Skin of body (tissue), 2 donors: ENCODE data around the gene BRWD1.

DNA sequence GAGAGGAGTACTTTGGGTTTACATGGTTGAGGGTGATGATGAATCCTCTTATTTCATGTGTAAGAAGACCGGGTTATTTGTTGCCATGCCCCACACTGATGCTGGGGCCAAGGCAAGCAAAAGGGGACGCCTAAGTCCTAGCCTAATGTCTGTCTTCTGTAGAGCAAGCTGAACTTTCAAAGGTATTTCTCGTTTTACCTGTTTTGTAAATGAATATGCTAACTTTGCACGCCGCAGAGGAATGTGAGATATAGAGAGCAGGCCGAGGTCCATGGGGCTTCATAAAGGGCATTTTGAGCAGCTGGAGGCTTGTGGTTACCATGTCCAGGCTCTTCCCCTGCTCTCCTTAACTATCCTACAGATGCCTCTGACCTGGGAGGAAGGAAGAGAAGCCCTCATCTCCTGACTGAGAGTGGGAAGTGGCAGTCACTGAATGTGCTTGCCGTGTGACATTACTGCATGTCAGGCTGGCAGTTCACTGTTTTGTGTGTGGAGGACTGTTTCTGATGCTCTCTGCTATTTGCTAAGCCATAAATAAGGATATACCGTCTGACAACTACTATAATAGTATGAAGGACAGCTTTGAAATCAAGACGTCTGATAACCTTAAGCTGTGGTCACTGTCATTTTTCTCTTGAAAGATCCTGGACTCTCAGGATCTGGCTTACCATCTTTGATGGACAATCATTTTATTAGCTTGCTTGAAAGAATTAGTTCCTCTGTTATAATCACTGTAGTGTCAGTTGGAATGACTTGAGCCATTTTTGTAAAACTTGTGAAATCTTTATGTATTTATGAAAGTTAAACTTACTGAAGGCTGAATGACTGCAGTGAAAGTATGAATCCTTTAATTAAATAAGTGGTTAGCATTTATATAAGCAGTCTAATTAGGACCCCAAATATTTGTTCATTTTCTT is 92.2 kb downstream of the DYRK1A start:
- RAMPAGE, long total RNA = no peak

GRCh38 chr21:37593027-37593348 is 226.4 kb downstream of the DYRK1A start:
- RAMPAGE, long total RNA = no peak

DNA sequence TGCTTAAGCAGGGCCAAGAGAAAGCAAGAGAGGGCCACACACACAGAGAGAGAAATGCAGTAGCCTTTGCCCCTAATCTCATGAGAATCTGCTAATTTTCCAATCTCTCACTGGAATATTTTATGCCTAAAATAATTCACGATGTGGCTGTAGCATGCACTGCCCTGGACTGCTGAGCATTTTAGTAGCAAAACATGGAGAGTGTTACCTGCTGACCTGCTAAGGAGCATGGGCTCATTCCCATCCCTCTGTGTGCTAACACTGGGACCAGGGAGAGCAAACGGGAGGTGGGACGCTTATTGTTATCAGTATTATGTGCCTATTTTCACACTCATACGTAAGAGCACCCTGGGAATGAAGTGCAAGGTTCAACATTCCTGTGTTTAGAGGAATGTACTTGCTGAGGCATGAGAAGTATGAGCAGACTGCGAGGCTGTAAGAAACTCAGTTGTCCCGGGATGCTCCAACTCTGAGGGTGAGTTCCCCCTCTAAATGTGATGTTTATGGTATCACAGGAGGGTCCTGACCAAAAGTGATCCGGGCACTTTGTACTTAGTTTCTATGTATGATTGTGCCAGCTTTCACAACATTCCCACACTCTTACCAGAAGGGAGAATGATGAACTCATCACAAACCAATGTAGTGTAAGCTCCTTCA is 165.0 kb downstream of the KCNJ6 start:
- RAMPAGE, long total RNA = no peak

GRCh38 chr21:37857489-37857842 is 58.8 kb downstream of the KCNJ6 start:
- RAMPAGE, long total RNA = no peak

DNA sequence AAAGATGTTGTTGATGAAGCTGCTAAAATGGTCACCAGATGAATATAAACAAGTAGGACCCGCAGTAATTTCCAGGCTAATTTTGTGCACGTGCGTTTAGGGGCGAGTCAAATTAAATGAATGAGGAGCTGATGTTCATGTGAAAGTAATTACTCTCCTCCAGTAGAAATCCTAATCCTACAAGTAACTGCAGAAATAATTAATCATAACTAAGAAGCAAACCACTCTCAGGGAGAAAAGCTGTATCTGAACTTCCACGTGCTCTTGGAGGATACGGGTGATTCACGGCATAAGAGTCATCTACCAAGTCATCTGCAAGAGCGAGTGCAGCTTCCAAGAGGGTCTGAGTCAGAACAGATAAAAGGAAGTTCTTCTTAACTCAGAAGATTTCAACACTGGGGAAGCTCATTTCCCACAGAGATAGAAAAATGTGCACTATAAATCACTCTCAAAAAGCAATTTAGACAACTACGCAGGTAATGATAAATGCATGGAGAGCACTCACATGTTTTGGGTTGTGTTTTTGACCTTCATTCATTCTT is 20.6 kb downstream of the KCNJ15 start:
- RAMPAGE, long total RNA = no peak

DNA sequence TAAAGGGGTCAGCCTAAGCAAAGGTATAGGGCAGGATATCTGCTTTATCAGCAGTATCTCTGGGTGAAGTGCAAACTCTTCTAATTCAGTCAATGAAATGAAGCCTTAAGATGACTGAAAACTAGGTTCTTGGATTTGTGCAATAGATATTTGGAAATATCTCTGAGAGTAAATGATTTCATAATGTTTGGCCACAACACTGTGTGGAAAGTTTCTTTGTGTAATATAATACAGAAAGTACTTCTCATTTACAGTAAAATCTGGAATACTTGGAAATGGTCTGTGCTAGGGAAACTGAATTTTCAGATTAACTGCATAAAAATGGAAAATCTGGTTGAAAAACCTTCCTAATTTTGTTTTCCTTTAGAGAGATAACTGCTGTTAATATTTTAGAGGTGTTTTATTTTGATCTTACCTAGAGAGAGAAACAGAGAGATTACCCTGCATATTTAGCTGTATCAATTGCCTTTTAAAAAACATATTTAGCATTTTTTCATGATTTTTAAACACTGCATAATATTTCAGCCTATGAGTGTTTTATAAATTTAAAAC is 26.3 kb downstream of the KCNJ15 start:
- RAMPAGE, long total RNA = no peak

DNA sequence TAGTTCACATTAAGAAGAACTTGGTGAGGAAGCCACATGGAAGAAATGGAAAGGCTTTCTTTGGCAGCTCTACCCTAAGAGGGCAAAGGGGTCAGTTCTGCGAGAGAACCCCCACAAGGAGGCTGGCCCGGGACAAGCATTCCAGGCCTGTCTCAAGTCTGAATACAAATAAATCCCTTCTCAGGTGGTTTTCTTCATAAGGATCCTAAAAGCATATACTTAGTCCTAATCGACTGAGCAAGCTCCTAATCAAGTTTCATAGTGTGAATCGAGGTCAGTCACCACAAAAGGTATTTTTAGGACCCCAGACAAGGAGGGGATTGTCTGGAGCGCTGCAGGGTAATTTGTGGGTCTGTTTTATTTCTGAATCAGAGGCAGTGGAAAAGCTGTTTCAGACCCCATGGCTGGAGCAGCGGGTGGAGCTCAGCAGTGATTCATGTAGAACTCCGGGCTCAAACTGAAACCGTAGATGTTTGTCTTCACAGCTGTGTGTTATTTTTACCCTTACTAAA is 63.2 kb downstream of the ERG start:
- RAMPAGE, long total RNA = no peak

DNA sequence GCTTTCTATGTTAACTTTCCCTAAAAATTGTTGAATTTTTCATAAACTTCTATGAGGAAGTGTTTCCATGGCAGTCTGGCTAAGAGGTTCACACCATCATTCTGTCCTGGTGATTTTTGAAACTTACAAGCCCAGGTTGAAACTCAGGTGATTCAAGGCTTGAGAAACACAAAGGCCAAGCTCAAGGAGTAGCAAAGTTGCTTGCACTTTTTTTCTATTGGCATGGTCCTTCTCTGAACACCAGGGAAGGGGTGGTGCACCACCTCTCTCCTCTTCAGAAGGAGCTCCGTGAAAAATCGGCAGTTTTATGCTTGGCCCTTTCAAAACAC is 43.1 kb downstream of the ERG start:
- RAMPAGE, long total RNA = no peak

GRCh38 chr21:38475994-38476842 is 22.1 kb downstream of the ERG start:
- RAMPAGE, long total RNA = no peak

DNA sequence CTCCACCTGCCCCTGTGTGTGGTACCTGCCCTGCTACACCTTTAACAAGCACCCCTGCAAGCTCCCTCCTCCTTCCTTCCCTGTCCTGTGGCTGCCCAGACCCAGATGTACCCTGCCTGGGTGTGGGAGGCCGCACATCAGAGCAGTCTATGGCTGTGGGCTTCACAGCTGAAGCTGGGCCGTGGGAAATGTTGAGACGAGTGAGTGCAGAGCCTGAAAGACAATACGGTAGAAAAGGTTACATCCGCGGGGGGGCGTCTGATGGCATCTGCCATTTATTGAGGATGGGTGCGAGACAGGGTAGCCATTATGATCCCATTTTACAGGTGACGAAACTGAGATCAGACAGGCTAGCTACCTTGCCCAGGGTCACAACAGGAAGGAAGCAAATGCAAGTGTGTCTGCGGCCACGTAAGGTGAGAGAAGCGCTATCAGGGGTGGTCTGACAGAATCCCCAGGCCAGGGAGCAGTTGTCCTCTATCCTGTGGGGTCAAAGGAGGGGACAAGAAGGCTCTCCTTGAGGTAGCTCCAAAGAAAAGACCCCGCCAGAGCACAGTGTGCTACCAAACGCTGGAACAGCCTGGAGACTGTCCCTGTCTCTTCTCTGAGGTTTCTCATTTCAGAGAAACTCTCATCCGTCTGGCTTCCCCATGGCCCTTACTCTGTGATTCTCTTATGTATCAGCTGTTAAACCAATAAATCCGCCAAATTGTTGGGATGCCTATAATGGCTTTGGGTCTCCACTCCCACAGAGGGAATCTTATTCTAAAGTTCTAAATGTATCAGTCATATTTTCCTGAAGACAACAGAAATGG is 4.3 kb downstream of the ERG start:
- RAMPAGE, long total RNA = no peak

DNA sequence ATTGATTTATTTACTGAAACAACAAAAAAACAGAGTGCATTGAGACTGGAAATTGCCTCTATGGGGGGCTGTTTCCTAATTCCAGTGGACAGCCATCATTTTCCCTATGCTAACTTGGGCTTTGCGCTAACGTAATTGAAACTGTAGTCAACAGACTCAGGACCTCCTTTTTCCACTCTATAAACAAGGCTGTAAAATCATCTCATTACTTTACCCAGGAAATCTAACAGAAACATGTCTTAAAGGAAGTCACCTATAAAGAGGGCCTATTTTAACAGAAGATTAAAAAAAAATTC is 2.1 kb downstream of the ERG start:
- RAMPAGE, long total RNA = no peak

DNA sequence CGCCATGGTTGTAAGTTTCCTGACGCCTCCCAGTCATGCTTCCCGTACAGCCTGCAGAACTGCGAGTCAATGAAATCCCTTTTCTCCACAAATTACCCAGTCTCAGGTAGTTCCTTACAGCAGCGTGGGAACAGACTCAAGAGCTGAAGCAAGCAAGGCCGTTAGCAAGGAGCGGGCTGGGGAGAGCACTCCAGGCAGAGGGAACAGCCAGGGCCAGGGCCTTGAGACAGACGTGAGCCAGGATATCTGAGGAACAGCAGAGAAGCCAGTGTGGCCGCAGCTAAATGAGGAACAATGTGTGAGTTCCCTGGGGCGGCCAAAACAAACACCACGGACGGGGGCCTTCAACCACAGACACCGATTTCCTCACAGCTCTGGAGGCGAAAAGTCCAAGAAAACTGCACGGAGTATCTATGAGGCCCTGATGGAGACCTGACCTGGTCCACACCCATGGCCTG is 54.1 kb upstream of the ETS2 start:
- RAMPAGE, long total RNA = no peak

- RAMPAGE, long total RNA = no peak
Measured at GRCh38 chr21:38802592-38803633, 2.8 kb upstream of the ETS2 start.

DNA sequence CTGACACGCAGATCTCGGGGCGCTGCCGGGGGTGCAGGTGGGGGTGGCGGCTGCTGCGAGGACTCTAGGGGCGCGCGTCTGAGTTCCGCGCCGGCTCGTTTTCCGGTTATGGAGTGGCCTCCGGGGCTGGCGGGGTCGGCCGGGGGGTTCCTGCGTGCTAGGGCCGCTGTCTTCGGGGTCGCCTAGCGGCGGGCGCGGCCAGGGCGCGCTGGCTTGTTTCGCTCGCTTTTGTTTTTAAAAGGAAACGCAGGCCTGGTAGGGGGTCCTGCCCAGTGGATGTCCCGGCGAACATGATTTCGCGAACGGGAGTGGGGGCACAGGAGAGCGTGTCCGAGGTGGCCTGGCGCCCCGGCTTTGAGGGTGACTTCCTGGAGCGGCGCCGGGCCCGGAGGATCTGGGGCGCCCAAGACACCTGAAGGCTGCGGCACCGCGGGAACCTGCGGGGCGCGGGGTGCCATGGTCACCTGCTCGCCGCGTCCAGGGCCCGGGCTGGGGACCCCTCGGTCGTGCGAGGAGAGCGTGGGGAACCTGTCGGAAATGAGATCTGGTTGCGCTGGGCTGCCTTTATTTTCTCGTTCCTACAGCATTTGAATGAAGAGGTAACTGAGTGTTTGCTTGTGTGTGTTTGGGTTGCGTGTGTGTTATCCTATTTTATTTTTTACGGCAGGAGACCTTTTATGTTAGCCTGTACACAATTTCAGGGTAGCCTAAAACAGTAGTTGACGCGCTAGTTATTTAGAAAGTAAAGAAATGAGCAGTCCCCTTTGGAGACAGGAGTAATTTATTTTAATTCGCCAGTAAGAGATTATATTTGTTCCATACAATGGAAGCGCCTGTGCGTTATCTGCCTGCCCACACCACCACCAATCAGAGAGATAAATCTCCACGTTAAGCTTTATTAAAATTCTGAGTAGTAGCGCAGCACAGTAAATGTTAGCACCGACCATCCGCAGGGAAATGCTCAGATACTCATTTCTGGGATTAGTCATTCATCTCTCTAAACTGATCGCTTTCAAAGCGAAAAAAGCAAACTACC is 799 bp downstream of the ETS2 start:
- RAMPAGE, long total RNA = no peak

DNA sequence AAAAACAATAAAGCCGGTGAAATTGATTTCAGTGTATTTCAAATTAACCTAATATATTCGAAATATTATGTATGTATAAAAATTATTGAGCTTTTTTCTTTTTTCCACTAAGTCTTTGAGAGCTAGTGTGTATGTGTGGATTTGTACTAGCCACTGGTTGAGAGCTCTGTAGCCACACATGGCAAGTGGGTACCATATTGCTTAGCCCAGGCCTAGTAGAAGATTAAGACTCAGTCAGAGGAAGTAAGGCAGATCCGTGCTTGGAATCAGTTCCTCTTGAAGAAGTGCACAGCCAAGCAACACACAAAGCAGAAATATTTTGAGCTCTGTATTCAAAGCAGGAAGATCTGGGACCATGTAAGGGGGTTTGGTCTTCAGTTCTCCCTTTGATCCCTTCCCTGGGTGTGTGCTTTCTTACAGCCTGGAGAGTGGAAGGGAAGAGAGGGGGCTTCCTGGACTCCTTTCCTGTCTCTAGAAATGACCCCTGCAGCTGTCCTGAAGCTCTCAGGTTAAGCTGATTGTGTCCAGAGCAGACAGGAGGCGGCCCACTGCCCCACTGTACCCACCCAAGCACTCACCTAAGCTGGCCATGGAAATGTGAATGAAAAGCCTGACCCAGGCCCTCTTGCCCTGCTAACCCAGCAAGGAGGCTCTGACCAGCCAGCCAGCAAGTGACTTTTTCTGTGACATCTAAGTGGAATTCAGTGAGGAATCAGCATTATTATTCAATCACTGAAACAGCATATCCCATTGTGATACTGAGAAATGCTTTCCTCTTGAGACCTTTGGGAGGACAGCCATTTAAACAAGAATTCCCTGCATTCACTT is 3.6 kb downstream of the ETS2 start:
- RAMPAGE, long total RNA = no peak

- RAMPAGE, long total RNA = no peak
Measured at GRCh38 chr21:38816801-38817743, 11.3 kb downstream of the ETS2 start.

- RAMPAGE, long total RNA = no peak
Measured at GRCh38 chr21:39014655-39015185, 168.5 kb downstream of the PSMG1 start.

DNA sequence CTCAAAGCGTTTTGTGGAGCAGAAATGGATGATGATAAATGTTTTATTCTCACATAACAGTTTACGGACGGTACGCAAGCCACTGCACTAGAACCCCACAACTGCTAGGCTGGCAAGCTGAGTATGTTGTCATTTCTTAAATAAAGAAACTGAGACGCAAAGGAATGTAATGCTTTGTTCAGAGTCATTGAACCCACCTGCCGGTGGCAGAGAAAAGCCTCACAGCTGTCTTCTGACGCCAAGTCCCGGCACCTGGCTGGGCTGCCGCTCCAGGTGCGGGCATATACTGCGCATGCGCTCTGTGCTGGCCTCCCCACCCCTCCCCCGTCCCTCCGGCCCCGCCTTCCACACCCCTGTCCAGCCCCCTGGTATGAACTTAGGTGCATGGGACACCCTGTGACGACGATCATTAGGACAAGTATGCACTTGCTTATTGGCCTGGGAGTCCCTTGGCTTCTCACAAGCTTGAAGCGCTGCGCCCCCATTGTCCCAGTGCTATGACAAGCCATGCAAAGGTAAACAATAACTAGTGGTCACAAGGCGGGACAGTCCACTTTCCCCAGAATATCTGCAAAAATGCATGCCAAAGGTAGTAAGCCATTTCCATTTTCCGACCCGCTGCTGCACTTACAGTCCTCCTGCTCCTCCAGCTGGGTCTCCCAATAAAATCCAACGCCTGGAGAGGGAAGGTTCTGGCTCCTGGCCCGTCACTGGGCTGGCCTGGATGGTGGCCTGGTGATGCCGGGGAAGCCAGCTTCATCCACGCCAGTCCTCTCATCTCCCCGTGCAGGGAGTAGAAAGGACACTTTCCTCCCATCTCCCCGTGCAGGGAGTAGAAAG is 100.5 kb downstream of the PSMG1 start:
- RAMPAGE, long total RNA = no peak

DNA sequence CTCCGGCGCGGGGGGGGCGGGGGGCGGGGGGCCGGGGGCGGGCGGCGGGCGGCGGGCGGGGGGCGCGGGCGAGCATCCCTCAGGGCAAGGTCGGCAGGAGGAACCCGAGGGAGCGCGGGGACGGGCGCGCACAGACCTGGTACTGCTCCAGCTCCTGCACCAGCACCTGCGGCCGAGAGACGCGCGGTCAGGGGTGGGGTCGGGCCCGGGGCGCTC is 588 bp downstream of the BRWD1 start:
- RAMPAGE, long total RNA = no peak

GRCh38 chr21:39313152-39314200 is at the start of gene BRWD1:
BRWD1 (minus strand) TSS chr21:39313632.
- RAMPAGE, long total RNA = no peak